Neutrophil (primary cell): ENCODE measurements around the genes DOCK8 and KANK1.

GRCh38 chr9:21798-21997 is 7.6 kb downstream of the WASHC1 start:
- PRO-cap: no peak

GRCh38 chr9:210870-211406 is 3.7 kb upstream of the DOCK8 start:
- PRO-cap: no peak

- PRO-cap: bidirectional peak, plus-strand start at chr9:214868, minus-strand start at chr9:214694
Measured at GRCh38 chr9:214316-215511, at the start of gene DOCK8. DOCK8 (plus strand) TSS chr9:214865.

DNA sequence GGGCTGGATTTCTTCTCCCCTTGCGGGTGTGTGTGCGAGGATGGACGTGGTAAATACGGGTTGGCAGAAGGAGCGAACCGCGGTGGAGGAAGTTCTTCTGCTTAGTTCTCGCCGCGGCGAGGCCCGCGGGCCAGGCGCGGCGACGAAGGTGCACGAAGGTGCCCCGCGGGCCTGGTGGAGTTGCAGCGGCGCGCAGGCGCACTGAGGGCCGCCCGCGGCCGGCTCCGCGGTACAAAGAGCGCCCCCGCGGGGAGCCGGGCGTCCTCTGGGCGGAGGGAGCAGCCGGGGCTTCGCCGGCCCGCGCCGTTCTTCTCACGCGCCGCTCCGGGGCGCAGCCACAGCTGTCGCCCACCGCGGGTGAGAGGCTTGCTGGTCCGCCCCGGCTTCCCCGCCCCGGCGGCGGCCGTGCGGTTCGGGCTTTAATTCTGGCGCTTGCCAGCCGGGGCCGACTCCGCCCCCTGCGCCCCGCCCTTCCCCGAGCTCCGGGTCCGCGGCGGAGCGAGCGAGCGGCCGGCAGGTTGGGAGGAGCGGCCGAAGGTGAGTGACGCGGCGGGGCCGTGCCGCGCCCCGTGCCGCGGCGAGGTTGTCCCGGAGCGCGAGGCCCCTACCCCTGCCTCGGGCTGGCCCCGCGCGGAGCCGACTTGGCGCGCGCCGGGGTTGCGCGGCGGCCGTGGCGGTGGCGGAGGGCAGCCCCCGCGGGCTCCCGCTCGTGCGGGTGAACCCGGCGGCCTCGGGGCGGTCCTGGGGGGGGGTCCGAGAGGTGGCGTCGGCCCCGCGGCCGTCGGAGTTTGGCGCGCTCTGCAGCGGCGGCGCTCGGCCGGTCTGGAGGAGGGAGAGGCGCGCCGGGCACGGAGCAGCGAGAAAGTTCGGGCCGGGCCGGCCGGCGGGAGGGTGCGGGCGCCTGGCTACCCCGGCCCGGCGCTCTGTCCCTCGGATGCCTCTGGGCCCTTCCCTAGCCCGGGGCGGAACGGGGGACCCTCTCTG is at the start of gene KANK1:
TSS of gene KANK1 (plus strand) at position 478 of the 984 bp plus-strand sequence.
- PRO-cap: no peak

DNA sequence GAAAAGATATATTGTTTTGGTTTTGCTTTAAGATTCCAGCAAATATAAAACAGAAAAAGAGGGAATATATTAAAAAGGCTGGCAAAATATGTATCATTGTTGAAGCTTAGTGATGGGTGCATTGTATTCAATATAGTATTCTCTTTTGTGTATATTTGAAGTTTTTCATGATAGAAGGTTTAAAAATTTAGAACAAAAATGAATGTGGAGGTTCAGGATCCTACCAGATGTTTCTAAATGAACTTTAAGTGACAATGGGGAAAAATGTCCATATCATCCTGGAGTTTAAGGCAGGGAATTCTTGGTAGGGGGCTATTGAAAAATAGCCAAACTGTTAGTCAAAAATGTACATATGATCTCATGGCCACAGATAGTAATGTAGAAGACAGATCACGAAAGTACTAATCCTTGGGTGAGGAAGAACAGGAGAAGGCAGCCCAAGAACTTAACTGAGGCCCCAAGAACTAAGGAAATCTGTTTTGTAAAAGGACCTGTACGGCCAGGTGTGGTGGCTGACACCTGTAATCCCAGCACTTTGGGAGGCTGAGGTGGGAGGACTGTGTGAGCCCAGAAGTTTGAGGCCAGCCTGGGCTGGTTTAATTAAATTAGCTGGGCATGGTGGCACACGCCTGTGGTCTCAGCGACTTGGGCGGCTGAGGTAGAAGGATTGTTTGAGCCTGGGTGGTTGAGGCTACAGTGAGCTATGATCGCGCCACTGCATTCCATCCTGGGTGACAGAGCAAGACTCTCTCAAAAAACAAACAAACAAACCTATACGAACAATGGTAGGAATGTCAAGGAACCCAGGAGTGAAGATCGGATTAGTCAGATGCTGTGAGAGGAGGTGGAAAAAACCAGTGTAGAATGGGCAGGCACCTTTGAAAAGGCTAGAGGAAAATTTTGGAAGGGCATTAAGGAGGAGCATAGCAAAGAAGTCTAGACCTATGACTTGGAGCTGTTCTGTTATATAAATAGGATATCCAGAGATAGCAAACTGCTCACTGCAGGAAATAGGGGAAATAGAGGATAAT is 53.1 kb downstream of the KANK1 start:
- PRO-cap: no peak

DNA sequence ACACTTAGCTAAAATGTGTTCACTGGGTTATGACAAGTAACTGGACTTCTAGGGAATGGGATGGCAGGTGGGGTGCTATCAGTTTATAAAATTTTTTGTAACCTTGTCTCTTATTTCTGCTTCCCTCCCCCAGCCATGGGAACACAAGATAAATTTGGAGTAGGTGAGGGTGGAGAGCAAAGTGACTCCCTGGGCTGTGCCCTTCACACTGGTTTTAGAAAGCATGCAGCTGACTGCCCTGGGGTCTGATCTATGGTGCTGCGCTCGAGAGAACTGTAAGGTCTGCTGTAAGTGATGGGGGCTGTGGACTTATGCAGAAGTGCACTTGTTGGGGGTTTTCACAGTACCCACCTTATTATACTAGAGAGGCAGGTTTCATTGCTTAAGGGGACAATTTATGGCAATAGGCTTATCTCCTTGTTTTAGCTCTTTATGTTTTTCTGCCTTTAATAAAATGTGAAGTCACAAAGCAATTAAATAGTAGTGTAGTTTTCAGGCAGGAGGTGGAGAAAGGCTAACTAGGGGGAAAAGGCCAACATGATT is 89.4 kb downstream of the KANK1 start:
- PRO-cap: no peak

GRCh38 chr9:677394-678372 is 163.8 kb upstream of the DMRT1 start:
- PRO-cap: no peak

DNA sequence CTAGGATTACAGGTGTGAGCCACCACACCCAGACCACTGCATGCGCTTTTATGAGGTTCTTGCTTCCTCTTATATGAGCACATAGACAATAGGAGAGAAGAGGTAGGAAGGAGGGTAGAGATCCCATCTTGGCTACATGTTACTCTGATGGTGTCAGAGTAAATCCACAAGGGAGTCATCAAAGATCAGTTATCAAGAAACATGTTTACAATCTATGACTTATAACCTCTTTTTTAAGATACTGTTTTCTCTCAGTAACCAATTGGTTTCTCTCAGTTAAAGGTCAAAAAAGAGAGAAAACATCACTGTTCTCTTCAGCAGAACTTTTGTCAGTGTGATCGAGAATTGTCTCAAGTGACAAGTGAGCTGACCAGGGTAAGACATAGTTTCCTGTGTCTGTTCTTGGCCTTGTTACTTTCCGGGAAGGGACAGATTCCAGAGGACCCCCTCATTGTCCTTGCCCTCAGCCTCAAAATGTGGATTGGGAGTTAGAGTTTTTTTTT is 248.9 kb downstream of the DMRT2 start:
- PRO-cap: no peak

- PRO-cap: no peak
Measured at GRCh38 chr9:2016663-2017263, 1.6 kb downstream of the SMARCA2 start.

GRCh38 chr9:2039355-2040029 is 24.3 kb downstream of the SMARCA2 start:
- PRO-cap: no peak

GRCh38 chr9:2055405-2055765 is 40.2 kb downstream of the SMARCA2 start:
- PRO-cap: no peak

DNA sequence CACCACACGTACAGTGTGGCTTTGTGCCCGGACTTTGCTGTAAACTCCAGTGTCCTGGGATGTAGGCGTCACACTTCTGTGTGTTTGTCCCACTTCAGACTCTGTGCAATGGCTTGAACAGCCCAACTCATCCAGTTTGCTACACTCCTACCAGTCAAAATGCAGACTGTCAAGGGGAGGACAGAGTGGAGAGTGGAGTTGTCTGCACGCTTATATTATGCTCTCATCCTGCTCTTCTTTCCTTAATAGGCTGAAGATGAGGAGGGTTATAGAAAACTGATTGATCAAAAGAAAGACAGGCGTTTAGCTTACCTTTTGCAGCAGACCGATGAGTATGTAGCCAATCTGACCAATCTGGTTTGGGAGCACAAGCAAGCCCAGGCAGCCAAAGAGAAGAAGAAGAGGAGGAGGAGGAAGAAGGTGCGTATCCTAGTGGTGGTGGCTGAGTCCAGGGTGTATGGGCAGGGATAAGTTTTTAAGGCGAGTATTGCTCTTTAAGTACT is 45.5 kb downstream of the SMARCA2 start:
- PRO-cap: no peak

DNA sequence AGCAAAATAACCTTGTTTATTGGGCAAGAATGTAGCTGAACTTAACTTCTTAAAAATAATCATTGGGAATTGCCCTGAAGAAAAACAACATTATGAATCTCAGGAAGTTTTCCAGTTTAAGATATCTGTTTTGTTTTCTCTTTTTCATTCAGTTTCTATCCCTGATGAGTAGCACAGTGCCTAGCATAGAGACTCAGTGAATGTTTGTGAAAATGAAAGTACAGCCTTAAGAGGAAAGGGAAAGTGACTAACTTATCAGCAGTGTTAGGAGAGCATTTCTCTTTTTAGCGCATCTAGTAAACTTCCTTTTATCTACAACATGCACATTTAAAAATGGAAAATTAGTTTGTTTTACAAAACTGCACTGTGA is 110.7 kb downstream of the SMARCA2 start:
- PRO-cap: no peak

DNA sequence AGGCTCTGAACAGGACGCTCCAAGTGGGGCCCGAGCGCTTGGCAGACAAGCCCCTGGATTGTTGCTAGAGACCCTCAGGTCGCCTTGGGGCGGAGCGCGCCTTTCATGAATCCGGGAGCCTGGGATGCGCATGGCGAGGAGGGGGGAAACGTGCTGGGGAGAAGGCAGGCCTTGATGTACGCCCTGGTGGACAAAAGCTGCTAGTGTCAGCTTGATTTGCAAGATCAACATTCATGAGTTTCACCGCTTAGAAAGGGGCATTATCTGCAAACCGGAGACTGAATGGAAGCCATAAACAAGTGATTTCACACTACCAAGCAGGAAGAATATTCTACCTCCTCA is 226.3 kb downstream of the SMARCA2 start:
- PRO-cap: no peak

- PRO-cap: no peak
Measured at GRCh38 chr9:2271387-2271863, 256.3 kb downstream of the SMARCA2 start.

DNA sequence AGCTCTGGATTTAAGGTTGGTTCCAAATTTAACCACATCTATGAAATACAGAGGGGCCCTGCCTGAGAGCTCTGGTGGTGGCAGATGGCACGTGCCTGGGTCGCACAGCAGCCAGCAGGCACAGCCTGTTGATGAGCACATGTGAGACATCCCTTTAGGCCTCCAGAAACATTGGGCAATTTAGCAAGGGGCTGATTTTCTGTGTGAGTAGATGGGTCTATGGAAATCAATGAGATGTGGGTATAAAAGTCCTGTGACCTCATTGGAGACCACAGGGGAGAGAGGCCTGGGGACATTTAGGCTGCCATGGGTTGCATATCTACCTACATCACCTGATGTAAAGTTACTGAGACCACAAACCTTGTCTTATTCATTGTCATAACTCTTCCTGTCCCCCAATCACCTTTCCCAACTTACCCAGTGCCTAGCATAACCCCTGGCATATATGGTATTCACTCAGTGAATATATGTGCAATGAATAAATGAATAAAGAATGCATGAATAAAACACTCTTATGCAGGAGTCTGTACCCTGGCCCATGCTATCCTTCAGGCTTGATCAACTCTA is 285.0 kb downstream of the SMARCA2 start:
- PRO-cap: no peak

- PRO-cap: no peak
Measured at GRCh38 chr9:2663493-2664063, 42.0 kb downstream of the VLDLR start.

- PRO-cap: no peak
Measured at GRCh38 chr9:2718167-2718620, 884 bp downstream of the KCNV2 start.

GRCh38 chr9:2838297-2838837 is 5.5 kb downstream of the PUM3 start:
- PRO-cap: no peak

DNA sequence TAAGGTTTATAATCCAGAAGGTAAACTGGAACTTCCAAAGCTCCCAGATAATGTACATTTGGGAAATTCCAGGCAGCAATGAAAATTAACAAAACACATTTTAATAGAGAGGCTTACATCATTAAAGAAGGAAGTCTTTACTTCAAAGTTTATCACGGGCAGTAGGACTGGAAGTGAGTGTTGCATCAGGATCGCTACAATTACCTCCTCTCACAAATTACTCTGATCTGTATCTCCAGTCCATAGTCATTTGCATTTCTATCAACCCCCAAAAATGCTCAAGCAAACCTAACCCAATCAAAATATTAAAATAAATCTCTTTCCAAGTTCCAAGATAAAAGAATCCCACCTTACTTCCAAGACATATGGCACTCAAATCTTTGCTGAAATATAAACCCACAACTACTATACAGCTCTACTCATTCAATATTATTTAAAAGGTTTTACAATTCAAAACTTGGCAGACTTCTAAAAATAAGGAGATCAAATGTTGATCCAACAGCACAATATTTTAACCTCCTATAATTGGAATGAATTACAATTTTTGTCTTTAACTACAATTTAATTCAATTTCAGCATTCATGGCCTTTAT is 12.2 kb downstream of the RFX3 start:
- PRO-cap: no peak